Bronchus fibroblast of lung (primary cell): ENCODE data around the genes CACTIN and PIP5K1C.

DNA sequence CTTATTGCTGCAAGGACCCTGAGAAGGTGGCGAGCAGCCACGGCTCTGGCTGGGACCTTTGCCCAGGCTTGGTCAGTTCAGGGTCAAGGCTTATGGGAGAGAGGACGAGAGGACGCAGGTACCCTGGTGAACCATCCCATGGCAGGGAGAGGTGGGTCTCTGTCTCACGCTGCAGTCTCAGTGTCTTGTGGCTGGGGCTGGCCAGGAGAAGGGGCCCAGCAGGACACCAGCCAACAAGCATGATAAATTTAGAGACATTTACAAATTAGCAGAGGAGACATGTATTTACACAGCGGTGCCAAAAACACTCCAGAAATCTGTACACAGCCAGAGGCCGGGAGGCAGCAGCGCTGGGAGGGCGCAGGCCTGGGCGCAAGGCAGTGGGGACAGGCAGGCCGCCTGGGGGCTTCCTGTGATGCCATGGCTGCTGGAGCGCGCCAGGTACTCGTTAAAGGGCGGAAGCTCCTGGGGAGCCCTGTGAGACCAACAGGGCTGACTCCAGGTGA, 7.0 kb upstream of the TBXA2R start:
- RAMPAGE, long total RNA = no peak

- RAMPAGE, long total RNA = start-site peak on the minus strand at chr19:3626763-3626769, 52 and 33 reads in 2 replicates
Measured at GRCh38 chr19:3626563-3627363, at the start of gene CACTIN. CACTIN (minus strand) TSS chr19:3626790.

DNA sequence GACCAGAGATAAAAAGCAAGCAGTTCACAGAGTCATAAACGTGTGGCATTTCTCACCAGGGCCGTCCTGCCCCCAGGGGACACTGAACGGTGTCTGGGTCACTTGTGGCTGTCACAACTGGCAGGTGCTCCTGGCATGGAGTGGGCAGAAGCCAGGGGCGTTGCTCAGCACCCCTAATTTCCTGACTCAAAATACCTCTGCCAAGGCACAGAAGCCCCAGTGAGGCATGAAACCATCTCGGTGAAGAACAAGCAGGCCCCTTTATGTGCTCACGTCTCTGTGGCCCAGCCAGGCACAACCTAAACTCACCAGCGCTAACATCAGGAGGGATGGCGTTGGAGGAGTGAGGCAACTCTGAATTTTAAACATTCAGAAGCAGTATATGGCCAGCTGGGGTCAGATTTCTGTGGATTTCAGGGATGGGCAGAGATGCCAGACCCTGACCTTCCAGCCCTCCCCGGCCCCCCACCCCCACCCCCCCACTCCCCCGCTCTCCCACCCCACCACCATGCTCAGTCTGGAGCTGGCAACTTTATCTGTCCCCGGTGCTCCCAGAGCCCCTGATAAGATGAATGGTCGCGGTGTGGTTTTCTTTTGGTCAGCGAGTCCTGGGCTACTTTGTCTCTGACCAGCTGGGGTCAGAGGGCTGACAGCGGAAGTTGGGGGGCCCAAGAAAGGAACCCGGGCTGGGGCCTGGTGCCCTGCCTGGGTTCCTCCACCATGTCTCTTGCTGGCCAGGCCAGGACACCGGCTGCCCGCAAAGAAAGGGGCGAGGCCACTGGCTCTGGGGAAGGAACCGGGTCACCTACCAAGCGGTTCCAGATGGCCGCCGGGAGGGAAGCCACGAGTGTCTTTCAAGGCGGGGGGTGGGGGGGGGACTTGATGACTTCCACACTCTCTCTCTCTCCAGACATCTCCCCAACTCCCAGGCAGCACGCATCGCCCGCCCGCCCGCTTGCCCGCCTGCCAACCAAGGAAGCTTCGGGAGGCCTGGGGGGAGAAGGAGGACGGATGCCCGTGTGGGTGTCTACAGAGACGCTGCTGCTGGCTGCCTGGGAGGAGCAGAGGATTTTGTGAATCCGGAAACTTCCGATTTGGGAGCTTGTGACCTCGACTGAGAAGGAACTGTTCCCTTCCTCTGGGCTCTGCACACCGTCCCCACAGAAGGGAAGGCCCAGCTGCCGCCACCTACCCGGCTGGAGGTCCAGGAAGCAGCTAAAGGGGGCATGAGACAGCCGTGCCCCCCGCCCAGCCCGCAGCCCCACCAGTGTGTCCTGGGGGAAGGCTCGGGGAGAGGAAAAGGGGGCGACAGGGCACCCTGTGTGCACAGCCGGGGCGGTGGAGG, 1.3 kb downstream of the PIP5K1C start:
- RAMPAGE, long total RNA = no peak

DNA sequence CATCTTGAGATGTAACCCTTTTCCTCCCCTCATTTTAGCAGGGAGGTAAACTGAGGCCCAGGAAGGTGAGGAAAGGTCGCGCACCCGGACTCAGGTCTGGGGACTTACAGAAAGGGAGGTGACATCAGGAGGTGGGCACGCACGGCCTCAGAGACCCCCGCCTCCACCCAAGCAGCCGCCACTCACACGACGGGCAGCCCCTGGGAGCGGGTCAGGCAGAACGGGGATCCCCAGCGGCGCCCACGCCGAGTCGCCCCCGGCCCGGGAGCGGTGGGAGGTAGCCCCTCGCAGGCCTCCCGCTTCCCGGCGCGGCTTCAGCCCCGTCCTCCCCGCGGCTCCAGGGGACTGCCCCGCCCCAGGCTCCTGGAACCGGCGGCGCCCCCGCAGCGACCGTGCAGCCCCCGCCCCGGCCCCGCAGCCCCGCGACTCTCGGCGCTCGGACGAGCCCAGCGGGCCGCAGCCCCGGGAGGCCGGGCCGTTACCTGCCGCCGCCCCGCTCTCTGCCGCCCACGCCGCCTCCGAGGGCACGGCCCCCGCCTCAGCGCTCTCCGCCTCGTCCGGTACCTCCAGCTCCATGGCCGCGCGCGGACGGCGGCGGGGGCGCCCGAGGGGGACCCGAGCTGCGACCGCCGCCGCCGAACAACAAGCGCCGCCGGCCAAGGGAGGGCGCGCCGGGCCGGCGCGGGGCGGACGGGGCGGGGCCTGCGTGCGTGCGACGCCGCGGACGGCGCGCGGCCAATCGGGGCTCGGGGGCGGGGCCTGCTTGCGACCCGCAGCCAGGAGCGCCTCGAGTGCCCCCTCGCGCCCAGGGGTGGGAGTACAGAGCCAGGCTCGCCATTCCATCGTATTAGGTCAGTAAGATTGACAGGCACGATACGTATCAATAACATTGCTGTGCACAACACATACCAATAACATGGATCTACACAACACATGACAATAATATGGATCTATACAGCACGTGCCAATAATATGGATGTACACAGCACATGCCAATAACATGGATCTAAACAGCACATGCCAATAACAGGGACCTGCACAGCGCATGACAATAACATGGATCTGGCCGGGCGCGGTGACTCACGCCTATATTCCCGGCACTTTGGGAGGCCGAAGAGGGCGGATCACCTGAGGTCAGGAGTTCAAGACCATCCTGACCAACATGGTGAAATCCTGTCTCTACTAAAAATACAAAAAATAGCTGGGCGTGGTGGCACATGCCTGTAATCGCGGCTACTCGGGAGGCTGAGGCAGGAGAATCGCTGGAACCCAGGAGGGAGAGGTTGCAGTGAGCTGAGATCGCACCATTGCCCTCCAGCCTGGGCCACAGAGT, at the start of gene PIP5K1C:
PIP5K1C (minus strand) TSS at position 654 of the 1,333 bp plus-strand sequence.
- RAMPAGE, long total RNA = no peak

- RAMPAGE, long total RNA = no peak
Measured at GRCh38 chr19:3743541-3744171, 17.8 kb downstream of the APBA3 start.

- RAMPAGE, long total RNA = no peak
Measured at GRCh38 chr19:3813500-3814154, 27.4 kb upstream of the MATK start.

DNA sequence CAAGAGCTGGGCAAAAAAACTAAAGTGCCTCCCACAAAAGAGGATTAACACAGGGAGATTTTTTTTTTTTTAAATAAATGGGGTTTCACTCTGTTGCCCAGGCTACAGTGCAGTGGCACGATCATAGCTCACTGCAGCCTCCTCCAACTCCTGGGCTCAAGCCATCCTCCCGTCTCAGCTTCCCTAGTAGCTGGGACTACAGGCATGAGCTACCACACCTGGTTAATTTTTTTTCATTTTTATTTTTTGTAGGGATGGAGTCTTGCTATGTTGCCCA, 1.9 kb downstream of the DAPK3 start:
- RAMPAGE, long total RNA = no peak

DNA sequence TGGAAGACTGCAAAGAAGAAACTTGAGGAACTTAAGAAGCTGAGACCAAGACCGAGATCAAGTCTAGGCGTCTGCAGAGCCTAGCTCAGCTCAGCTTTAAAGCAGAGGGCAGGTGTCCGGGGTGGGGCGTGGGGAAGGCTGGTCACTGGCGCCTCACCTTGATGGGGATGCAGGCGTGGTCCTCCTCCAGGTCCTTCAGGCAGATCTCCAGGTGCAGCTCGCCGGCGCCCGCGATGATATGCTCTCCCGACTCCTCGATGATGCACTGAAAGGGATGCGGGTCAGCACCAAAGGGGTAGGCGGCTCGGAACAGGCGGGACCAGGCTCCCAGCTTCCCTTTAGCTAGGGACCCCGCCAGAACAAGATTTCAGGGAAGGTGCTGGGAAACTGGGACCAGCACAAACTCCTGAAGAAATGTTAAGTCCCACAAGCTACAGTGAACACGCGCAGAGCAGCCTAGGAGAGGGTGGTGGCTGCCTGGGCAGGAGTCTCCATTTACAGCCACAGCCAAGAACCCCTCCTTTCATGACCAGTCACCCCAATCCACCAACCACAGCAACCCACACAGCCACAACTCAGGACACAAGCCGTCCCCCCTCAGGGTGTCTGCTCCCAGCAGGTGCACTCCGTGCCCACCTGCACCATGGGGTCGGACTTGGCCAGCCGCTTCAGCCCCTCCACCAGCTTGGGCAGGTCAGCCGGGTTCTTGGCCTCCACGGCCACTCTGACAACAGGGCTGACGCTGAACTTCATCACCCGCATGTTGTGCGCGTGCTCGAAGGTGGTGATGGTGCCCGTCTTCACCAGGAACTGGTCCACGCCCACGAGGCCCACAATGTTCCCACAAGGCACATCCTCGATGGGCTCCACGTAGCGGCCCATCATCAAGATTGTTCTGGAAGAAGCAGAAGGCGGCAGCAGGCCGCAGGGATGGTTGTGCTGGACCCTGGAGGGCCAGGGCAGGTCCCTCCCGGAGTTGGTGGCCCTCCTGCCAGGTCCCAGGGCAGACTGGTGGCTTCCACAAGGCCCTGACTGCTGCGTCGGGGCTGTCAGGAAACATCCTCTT, 5.8 kb downstream of the EEF2 start:
- RAMPAGE, long total RNA = no peak

DNA sequence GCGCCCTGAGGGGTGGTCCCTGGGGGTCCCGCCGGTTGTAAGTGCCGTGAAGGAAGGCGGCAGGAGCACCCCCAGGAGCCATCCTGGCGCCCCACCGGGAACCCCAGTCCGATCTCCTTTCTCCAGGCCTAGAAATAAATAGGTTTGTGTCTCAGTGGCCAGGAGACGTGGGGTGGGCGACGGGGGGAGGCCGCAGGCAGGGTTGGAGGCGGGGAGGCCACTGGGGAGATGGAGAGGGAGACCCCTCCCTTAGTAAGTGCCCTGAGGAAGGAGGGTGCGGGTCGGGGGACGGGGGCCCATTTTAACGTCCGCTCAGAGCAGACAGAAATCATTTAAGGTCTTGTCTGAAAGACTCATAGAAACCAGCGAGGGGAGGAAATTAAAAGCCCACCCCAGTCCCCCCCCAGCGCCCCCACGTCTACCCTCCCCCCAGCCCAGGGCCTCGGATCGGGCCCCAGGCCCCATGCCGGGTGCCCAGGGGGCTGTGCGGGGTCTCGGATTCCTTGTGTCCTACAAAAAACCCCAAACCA, 19.7 kb downstream of the ZBTB7A start:
- RAMPAGE, long total RNA = no peak

DNA sequence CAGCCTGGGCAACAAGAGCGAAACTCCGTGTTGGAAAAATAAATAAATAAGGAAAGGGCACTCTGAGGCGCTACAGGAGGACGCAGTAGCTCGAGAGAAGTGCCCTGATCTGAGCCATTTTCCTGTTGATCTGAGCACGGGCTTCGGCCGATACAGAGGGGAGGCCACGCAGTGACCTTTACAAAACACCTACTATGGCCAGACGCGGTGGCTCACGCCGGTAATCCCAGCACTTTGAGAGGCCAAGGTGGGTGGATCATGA, 9.5 kb downstream of the ZBTB7A start:
- RAMPAGE, long total RNA = no peak

- RAMPAGE, long total RNA = no peak
Measured at GRCh38 chr19:4086232-4086993, 19.7 kb upstream of the ZBTB7A start.

DNA sequence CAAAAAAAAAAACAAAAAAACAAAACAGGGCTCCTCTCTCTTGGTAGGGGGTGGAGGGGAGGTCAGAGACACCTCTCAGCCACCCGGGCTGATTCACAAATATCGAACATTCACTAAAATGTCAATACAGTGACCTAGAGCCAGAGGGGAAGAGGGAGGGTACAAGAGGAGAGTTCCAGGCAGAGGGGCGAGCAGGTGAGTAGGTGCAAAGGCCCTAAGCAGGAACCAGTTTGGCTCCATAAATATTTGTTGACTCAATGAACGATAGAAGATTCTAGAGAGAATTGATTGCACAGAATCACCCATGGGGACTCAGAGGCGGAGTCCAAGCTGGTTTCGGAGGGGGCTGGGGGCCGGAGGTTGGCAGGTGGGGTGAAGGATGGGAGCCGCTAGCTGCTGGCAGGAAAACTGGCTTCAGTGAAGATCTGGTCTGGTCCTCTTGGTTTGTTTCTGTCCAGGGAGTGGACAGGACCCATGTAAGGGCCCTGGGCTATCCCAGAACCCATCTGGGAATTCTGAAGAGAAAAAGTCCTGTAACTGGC, 809 bp upstream of the CREB3L3 start:
- RAMPAGE, long total RNA = no peak

DNA sequence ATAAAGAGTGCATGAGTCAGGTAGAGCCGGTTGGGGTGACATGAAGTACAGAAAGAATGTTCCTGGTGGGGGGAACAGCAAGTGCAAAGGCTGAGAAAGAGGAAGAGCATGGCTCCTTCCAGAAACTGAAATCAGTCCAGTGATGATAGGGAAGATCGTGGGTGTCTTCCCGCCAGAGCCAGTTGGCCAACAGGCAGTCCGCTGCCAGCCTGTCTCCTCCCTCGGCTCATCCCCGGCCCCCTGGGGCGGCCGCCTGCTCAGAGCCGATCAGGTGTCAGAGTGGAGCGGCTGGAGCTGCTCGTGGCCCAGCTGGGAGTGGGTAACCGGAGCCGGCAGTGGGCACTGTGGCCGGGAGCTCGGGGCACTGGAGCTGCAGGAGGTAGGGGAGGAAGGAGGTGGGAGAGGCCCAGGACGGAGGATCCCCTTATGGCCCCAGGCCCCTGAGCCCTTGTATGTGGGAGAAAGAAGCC, 1.5 kb downstream of the ANKRD24 start:
- RAMPAGE, long total RNA = no peak

GRCh38 chr19:4268152-4268947, 10.7 kb upstream of the SHD start:
- RAMPAGE, long total RNA = no peak

DNA sequence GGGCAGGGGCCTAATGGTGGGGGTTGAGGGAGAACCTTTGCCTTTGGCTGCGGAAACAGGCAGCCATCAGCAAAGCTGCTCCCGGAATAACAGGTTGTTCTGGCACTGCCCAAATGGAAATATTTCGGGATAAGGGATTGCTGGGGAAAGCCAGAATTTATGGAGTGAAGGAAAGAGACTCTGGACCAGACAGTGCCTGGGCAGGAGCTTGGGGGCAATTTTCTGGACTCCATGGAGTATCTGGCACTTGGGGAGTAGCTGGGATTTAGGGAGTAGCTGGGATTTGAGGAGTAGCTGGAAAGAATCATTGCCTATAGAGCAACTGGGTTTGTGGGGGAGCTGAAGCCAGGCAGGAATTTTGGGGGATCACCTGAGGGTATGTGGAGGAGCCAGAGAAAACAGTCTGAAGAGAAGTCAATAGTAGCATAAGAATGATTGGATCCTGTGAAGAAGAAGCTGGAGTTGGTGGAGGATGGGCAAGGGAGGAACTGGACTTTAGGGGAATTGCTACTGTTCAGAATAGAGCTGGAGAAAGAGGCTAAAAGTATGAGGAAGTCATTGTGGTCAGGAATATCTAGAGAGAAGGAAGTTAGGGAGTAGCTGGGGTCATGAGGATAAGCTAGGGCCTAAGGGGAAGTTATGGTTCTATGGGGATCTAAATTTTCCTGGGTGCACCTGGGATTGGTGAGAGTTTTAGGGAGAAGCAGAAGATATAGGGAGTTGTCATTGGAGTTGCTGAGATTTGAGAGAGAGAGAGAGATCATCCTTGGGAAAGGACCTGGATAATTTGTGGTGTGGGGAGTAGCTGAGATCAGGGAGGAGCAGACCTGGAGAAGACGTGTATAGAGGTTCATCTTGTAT, 14.8 kb downstream of the FSD1 start:
- RAMPAGE, long total RNA = no peak

- RAMPAGE, long total RNA = no peak
Measured at GRCh38 chr19:4388130-4389172, 11.9 kb downstream of the SH3GL1 start.

- RAMPAGE, long total RNA = no peak
Measured at GRCh38 chr19:4397172-4397610, 3.2 kb downstream of the SH3GL1 start.

DNA sequence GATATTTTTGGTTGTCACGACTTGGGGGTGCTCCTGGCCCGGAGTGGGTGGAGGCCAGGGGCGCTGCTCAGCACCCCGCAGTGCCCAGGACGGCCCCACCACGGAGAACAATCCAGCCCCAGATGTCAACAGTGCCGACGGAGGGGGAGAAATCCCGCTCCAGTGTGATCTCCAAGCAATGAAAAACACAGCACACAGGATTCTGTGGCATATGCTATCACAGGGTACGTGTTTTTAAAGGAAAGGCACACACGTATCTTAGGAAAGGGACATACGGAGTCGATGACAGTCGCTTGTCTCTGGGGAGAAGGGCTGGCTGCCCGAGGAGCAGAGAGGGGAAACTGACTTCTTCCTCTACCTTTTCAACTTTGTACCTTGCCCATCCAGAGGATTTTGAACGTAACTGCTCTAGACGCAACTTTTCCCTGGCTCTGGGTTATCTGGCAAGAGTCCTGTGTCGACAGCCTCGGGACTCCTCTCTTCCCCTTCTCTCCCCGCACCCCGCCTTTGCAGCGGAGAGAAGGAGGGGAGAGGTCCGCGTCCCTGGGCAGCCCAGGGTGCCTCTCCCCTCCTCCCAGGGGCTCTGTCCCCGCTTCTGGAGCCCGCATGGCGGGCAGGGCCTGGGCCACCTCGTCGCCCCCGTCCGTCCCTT, 690 bp downstream of the SH3GL1 start:
- RAMPAGE, long total RNA = no peak

GRCh38 chr19:4403204-4403828, 876 bp downstream of the CHAF1A start:
- RAMPAGE, long total RNA = no peak

GRCh38 chr19:4430574-4431227, 26.9 kb downstream of the UBXN6 start:
- RAMPAGE, long total RNA = no peak